M059J (cell line): Measurements from ENCODE around the genes PLEKHH3, EZH1, RND2 and CCDC200.

DNA sequence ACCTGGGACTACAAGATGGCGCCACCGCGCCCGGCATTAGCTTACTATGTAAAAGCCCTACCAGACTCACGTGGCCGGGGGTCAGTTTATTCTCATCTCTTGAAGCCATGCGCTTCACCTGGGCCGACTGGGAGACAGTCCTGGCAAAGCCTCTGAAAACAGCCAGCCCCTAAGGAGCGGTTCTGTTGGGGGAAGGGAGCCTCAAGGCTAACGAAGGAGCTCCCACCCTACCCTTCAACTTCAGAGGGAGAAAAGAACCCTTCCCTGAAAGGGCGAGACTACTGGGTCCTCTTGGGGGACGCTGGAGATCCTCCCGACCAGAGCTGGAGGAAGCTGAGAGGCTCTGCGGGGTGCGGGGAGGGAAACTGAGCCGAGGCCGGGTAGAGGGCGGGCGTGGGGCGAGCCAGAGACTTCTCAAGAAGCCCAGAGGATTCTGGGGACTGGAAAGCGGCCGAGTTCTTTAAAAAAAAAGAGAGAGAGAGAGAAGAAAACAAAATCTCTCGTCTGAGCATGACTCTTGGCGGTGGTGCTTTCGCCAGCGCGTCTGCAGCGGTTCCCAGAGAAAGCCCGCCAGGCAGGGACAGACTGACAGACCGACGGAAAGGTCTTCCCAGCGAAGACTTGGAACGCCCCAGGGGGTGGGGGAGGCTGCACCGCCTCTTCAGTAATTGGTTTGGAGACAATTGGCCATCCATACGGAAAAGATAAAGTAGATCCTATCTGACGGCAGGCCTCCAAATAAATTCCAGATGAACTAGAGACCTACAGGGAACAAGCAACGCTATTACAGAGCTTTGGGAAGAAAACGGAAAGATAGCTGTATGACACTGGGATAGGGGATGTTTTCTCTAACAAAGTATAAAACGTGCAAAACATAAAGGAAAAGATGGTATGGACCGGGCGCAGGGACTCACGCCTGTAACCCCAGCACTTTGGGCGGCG is 5.5 kb upstream of the TUBG2 start:
- RAMPAGE, long total RNA, result no peak

- RAMPAGE, long total RNA, result no peak
Observed at GRCh38 chr17:42676254-42677203, at the start of gene PLEKHH3. Gene PLEKHH3 (minus strand): TSS chr17:42676994.

- RAMPAGE, long total RNA, result no peak
Observed at GRCh38 chr17:42744134-42745312, at the start of gene EZH1. Gene EZH1 (minus strand): TSS chr17:42745040.

DNA sequence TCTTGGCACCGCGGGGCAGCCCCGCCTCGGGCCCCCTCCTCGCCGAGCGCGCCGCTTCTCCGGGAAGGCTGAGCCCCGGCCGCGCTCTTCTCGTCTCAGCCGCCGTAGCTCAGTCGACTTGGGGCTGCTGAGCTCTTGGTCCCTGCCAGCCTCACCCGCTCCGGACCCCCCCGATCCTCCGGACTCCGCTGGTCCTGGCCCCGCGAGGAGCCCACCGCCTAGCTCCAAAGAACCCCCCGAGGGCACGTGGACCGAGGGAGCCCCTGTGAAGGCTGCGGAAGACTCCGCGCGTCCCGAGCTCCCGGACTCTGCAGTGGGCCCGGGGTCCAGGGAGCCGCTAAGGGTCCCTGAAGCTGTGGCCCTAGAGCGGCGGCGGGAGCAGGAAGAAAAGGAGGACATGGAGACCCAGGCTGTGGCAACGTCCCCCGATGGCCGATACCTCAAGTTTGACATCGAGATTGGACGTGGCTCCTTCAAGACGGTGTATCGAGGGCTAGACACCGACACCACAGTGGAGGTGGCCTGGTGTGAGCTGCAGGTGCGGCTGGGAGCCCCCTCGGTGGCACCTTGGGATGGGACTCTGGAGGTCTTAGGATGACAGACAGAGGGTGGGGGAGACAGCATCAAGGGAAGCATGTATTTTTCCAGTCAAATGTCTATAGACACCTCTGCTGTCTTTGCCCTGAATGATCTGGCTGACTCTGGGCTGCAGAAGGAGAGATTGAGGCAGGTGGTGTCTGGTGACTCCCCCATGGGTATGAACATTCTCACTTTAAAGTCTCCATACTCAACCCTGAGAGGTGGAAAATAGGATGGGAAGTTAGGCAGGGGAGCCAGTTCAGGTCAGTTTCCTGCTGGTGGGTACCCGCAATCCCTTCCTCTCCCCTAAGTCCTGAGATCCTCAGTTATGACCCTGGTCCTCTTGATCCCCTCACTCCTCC is 639 bp downstream of the WNK4 start:
- RAMPAGE, long total RNA, result no peak

GRCh38 chr17:42849742-42850438 is 1.1 kb upstream of the AOC3 start:
- RAMPAGE, long total RNA, result no peak

GRCh38 chr17:42852268-42853592 is 1.7 kb downstream of the AOC3 start:
- RAMPAGE, long total RNA, result no peak

- RAMPAGE, long total RNA, result no peak
Observed at GRCh38 chr17:42865505-42865833, 14.5 kb downstream of the AOC3 start.

DNA sequence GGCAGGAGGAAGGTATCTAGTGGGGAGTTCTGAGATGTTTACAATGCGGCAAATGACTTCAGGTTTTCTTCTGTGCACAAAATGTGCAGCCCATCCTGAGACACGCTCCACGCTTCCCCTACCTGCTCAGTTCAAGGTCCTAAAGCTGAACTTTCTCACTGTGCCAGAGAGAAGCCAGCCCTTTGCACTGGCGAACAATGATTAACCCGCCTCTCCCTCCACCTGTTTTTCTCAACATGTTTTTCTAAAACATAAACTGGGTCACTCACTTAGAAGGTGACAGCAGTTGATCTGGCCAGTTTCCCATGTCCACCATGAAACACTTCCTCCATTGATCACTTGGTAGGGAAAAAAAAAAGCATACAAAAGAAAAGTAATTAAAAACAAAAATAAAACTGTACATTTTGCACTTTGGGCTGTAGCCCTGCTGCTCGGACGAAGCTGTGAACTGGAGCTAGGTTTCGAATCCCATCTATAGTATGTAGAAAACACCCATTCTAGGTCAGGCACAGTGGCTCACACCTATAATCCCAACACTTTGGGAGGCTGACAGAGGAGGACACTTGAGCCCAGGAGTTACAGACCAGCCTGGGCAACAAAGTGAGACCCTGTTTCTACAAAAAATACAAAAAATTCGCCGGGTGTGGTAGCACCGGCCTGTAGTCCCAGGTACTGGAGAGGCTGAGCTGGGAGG is 6.2 kb upstream of the G6PC1 start:
- RAMPAGE, long total RNA, result no peak

GRCh38 chr17:43024975-43025673 is at the start of gene RND2:
Gene RND2 (plus strand): TSS chr17:43025231.
- RAMPAGE, long total RNA, result no peak

DNA sequence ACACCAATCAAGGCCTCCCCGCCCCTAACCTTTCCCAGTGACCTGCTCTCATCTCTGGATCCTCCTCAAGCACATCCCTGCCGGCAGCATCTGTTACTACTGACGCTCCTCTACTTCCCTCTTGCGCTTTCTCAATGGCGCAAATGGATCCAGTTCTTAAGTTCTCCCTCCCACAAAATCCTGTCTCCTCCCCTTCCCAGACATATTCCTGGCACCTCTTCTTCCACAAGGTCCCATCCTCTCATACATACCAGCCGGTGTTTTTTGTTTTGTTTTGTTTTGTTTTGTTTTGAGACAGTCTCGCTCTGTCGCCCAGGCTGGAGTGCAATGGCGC is 711 bp downstream of the BRCA1 start:
- RAMPAGE, long total RNA, result no peak

DNA sequence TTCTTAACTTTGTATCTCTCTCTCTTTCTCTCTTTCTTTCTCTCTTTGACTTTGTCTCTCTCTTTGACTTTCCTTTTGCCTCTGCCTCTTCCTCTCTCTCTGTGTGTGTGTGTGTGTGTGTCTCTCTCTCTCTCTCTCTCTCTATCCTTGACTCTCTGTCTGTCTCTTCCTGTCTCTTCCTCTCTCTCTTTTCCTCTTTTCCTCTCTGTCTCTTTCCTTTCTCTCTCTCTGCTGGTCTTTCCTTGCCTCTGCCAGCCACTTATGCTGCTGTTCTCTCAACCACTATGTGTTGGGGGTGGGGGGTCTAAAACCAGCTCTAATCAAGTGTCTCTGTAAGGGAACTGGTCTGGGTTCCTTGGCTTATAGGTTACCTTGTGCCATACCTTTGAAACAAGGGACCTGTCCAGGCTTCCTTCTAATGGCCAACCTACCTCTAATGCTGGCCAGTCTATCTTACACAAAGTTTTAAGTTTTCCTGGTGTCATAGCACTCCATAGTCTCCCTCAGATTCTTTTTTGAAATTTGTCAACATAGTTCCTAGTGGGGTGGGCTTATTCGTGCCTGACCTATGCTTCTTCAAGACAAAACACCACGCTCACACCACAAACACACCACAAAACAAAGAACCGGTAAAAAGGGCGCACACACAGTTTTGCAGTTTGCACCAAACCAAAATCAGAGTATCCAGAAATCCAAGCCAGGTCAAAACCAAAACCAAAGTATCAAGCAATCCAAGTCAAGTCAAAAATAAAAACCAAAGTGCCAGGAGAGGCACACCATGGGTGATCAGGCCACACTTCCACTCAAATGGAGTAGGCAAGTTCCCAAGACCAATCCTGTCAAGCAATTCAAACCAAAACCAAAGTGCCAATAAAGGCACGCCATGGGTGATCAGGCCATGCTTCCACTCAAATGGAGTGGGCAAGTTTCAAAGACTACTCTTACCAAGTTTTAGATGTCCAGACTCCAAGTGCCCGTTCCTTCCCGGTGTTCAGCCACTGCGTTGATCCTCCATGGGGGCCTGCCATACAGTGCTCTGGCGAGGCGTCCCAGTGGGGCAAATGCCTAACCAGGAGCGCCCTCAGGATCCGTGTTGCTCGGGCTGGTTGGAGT is 4.6 kb upstream of the NBR1 start:
- RAMPAGE, long total RNA, result no peak

DNA sequence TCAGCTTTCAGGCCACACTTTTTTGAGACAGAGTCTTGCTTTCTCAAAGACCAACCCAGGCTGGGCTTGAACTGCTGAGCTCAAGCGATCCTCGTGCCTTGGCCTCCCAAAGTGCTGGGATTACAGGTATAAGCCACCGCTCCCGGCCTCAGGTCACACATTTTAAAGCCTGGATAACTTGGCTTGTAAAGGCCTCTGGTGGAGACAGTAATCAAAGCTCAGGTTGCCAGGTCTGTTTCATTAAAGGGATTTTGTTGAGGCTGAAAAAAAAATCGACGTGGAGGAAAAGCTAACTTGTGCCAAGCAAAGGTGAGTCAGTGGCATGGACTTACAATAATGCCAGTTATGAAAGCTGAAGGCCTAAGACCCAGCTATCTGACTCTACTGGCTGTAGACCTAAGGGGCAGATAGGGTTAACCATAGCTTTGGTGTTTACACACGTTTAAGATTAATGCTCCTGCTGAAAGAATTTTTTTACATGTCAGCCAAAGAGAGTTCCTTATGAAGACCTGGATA is 839 bp downstream of the NBR1 start:
- RAMPAGE, long total RNA, result no peak

GRCh38 chr17:43228557-43229005 is at the start of gene CCDC200:
Gene CCDC200 (minus strand): TSS chr17:43228623.
- RAMPAGE, long total RNA, result no peak

DNA sequence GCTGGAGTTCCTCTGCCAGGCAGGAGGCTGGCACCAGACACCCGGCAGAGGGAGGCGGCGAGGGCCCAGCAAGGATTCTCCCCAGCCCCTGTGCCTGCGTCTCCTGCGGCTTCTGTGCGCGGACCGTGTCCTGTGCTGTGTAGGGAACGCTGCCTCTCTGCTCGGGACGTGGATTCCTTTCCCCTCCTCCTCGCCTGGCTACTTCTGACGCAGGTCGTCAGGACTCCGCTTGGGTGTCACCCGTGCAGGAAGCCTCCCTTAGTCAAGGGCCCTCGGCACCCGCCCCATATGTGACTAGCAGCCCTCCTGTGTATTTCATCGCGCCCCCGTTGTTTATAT is 18.0 kb upstream of the CCDC200 start:
- RAMPAGE, long total RNA, result no peak

- RAMPAGE, long total RNA, result no peak
Observed at GRCh38 chr17:43272544-43273118, 44.2 kb upstream of the CCDC200 start.

- RAMPAGE, long total RNA, result no peak
Observed at GRCh38 chr17:43314721-43315763, 83.8 kb upstream of the ARL4D start.

DNA sequence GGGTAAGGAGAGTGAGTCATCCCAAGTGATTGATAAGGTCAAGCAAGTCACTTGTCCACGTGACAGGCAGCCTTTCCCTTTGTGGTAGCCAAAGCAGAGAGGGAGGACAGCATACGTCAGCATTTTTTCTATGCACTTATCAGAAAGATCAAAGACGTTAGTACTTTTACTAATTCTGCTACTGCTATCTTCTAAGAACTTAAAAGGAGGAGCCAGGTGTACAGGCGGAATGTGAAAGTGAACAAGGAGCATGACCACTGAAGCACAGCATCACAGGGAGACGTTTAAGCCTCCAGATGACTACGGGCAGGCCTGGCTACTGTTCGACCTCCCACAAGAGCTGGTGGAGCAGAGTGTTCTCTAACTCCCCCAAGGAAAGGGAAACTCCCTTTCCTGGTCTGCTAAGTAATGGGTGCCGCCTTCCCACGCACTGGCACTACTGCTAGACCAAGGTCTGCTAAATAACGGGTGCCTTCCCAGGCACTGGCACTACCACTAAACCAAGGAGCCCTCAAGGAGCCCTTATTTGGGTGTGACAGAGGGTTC is 47.8 kb upstream of the ARL4D start:
- RAMPAGE, long total RNA, result no peak

GRCh38 chr17:43528274-43529101 is 17.7 kb downstream of the ETV4 start:
- RAMPAGE, long total RNA, result no peak

GRCh38 chr17:43634689-43635231 is 27.0 kb downstream of the MEOX1 start:
- RAMPAGE, long total RNA, result no peak

DNA sequence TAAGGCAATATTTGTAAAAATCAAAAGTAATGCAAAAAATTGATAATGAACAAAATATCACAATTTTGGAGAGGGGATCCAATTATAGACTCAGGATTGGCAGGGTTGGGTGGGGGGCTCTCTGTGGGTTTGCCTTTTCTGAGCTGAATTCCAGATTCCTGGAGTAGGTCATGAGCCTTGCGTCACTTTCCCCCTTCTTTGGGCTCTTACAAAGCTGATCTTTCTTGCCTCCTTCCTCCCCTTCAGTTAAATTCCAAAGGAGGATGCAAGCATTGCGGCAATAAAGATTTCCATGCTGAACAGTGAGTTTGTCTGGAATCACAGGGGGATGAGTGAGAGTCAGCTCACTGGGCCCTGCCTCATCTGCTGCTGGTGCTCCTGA is 3.2 kb downstream of the MEOX1 start:
- RAMPAGE, long total RNA, result no peak